ENCODE measurements around a stretch of chr10.

DNA sequence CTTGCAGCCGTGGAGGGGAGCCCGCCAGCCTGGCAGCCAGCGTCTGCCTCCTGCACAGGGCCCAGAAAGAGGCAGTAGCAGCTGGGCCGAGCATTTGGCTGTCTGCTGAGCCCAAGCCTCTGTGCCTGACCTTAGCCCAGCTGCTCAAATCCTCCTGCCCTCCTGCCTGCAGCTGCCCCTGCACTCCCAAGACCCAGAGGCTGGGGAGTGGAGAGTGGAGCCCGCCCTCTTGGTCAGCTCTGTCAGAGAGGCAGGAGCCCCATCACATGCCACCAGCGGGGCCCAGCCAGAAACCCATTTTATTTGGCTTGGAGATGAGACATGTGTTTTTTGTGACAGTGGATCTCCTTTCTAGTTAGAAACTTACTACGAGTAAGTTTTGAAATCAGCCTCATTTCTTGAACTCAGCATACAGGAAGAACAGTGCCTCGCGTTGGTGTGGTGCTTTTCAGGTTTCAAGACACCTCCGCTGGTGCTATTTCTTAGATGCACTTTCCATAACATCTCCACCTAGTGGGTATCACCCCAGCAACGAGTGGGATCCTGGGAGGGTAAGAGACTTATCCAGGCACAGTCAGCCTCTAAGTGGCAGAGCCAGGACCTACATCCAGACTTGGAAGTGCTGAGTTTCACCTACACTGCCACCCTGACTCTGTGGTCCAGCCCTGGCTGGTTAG, 477.1 kb downstream of the RPS24 start:
- PRO-cap: no peak

DNA sequence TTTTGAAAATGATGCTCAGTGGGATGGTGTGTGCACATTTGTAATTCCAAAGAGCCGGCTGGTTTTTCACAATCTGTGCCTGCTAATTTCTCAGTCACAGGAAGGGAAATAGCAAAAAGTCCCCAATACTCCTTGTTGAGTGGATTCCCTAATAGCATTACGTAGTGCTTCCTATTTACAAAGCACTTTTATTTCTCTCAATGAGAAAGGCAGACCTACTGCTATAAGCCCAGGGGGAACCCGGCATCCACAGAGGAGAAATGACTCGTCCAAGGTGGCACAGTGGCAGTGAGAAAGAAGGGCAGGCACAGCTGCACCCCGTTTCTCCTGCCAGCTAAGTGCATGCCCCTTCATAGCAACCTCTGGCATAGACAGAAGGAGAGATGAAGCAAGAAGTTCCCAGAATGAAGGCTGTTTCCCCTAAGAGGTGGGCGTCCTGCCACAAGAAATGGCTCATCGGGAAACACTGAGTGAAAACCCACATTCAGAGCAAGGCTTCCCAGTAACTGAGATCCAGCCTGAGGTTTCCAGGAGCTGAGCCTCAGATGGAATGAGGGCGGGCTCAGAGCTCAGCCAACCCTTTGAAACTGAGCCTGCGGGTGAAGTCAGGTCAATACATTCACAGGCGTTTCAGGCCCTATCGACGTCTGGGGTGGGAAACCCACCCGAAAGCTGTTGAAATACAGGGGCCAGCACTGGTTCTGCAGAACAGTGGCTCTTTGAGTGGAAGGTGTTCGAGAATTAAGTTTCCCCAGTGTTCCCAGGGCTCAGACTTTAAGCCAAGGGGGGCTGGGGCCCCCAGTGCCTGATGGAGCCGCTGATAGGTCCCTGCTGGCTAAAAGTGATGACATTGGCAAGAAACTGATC, 510.0 kb downstream of the RPS24 start:
- PRO-cap: no peak

DNA sequence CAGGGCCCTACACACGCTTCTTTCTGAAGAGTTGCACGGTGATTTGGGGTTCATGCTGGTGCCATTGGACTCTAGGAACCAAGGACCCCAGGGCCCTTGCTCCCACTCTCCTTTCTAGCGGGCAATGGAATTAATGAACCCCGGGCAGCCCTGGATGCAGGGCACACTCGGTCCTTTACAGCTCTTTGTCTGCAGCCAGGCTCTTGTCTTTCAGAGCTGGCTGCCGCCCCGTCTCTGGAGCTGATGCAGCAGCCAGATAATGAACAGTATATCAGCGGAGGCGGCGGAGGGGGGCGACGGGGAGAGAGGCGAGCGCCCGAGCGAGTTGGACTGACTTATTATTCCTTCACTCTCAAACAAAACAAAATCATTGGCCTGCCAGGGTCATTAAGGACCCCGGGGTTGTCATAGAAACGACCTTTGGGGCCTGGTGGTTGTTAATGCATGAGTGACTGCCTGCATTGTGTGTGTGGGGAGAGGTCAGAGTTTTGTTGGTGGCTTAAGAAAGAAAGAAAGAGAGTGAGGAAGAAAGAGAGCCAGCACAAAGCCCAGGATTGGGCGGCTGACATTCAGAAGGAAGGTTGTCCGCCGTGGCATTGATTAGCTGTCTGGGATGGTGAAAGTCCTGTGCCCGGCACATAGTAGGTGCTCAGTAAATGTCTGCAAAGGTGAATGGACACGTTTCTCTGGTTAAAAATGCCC, 411.9 kb upstream of the ZMIZ1 start:
- PRO-cap: no peak

DNA sequence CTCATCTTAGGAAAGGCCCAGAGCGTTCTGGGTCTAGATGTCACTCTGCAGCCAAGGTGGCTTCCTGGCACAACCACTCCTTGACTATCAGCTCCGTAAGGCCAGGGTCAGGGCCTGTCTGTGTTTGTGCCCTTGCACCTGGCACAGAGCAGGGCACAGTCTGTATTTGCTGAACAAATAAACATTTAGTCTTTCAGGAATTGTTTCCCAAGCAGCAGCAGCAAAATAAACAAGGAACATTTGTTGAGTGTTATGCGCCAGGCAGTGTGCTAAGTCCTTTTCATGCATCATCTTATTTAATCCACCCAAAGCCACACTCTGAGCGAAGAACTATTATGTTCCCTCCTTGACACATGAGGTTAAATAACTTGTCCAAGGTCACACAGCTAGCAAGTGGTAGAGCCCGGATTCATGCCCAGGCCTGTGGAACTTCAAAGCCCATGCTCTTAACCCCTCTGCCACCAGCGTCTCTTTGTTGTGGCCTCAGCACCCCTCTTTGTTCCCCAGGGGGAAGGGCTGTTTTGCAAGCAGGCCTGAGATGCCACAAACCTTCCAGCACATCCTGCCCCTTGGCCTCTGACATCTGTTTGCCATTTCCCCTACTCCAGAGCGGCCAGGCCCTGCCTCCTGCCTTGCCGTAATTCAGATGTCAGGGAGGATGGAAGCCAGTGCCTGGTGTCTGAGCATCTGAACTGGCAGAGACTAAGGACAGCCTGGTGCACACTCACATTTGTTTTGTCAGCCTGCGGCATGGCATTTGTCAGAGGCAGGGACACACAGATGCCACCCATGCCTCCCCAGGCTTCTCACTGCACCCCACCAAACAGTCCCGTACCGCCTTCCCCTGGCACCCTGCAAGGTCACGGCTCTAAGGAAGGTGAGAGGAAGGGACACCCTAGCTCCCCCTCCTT, 325.8 kb upstream of the ZMIZ1 start:
- PRO-cap: no peak

DNA sequence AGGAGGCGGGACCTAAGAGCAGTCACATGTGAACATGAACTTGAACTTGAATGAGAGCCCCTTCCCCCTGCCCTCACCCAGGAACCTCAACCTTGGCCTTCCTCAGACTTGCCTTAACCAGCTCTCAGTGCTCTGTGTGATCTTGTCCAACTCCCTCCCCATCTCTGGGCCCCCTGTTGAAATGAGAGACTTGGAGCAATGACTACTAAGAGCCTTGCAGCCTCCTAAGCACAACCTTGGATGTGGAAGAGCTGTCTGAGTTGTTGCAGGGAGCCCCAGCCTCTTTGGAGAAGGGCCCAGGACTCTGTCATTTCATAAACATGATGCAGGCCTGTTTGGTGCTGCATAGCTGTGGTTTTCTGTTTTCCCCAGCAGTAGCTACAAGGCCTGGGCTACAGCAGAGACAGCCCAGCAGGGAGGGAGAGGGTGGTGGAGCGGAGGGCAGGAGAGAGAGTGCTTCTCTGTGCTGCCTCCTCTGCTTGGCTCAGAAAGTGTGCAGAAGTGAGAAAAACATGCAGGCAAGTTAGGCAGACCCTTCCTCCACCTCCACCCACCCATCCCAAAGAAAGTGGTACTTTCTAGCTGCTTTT, 123.9 kb upstream of the ZMIZ1 start:
- PRO-cap: no peak

- PRO-cap: no peak
These were observed 105.0 kb upstream of the ZMIZ1 start for GRCh38 chr10:78963746-78964156.

GRCh38 chr10:79003114-79004077, 65.4 kb upstream of the ZMIZ1 start:
- PRO-cap: no peak

DNA sequence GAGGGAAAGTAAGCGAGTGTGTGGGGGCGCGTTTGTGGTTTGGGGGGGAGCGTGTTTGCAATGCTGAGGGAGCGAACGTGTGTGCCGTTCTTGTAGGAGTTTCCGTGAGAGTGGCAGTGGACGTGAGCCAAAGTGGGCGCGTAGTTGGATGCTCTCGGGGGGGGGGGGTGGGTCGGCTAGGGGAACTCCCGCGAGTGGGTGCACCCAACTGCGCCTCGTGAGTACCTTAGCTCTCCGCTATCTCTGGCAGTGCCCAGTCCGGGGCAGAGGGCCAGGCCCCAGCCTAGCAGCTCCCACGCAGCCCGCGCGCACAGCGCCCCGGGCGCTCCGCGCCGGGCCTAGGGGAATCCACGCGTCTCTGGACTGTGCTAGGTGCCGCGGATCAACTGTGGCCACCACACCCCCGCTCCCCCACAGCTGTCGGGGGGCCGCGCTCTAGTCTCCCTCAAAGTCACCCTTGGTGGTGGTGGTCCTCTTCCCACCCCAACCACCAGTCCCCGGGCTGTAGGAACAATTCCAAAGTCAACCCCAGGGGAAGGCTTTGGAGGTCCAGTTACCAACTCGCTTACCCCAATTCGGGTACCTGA, 842 bp upstream of the ZMIZ1 start:
- PRO-cap: no peak

DNA sequence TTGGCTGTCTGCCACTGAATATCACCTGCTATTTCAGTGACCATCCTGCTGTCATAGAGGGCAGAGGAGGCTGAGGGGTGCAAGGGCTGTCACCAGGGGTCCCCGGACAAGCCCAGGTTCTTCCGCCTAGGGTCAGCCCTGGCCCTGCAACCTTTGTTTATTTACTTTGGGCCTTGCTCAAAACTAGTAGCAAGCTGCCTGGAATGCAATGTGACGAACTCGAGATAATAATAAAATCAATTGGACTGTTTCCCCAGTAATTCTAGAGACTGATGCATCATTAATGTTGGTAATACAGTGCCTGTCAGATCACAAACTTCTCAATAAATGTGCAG, 28.5 kb downstream of the ZMIZ1 start:
- PRO-cap: no peak

GRCh38 chr10:79111482-79112220, 42.9 kb downstream of the ZMIZ1 start:
- PRO-cap: no peak

GRCh38 chr10:79149274-79149539, 80.4 kb downstream of the ZMIZ1 start:
- PRO-cap: no peak

DNA sequence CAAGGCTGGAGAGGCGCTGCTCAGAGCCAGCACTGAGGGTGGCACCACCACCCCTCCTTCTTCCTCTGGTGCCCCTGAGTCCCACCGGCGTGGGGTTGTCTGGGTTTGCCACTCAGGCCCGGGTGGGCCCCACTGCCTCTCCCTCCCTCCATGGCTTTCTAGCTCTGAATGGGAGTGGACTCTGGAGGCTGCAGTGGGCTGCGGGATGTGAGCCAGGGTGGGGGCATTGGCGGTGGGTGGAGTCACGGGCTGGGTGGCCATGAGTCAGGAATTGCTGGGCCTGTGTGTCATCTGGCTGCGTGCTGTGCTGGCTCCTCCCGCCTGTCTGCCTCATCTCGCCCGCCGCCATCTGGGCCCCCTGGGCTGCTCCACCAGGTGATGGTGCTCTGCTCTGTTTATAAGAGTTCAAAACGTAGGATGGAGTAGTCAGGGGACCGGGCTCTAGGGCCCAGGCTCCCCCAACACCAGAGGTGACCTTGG, 82.9 kb downstream of the ZMIZ1 start:
- PRO-cap: bidirectional peak, plus-strand start at position 398 of the sequence, minus-strand start at position 170 of the sequence

GRCh38 chr10:79180490-79181338, 111.9 kb downstream of the ZMIZ1 start:
- PRO-cap: no peak

DNA sequence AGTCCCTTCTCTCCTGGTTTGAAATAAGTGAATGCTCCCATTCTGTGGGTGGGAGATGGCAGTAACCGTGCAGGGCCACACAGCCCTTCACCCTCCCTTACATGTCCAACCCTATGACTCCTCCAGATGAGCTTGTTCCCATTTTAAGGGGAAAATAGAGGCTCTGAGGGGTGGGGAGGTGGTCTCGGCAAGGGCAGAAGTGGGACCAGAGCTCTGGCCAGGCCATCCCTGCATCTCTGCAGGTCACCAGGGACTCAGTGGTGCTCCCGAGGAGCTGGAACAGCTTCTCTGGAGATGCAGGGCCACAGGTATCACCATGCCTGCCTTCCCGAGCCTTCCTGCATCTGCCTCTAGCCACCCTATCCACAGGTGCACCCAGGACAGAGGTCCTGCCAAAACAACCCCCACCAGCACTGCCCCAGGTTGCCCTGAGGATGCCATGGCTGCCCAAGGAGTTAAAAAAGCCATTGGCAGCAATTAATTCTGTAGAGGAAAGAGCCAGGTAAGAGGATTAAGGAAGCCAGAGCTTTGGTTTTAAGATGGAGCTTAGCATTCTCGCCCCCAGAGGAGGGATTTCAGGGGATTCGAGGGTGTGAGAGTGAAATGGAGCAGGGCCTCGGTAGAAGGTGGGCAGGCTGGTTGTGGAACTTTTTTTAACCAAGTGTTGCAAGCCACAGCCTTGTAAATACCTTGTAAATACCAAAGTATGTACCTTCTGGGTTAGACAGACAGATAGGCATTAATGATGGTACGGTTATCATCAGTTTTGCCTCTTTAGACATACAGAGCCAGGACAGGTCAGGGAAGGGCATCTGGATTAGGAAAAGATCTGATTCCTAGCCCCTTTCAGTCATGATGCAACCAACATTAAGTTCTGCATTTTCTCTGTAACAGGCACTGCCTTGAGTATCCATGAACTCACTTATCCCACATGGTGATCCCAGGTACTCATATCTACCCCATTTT, 120.9 kb upstream of the PPIF start:
- PRO-cap: no peak

GRCh38 chr10:79229435-79229865, 117.8 kb upstream of the PPIF start:
- PRO-cap: no peak

GRCh38 chr10:79244212-79245383, 102.7 kb upstream of the PPIF start:
- PRO-cap: no peak

- PRO-cap: no peak
These were observed 79.1 kb upstream of the PPIF start for GRCh38 chr10:79267834-79268963.

- PRO-cap: no peak
These were observed 60.9 kb upstream of the PPIF start for GRCh38 chr10:79286117-79287059.

DNA sequence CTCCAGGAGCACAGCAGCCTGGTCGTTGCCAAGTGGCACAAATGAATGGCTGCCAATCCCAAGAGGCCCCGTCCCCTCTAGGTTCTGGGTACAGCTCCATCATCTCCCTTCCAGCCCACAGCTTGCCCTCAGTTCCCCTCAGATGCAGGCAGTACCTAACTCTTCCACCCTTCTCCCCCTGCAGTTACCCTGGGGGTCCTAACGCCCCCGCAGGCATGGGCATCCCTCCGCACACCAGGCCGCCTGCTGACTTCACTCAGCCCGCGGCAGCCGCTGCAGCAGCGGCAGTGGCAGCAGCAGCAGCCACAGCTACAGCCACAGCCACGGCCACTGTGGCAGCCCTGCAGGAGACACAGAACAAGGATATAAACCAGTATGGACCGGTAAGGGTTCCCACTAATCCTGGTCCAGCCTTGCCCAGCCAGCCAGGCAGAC, 55.3 kb upstream of the PPIF start:
- PRO-cap: no peak

DNA sequence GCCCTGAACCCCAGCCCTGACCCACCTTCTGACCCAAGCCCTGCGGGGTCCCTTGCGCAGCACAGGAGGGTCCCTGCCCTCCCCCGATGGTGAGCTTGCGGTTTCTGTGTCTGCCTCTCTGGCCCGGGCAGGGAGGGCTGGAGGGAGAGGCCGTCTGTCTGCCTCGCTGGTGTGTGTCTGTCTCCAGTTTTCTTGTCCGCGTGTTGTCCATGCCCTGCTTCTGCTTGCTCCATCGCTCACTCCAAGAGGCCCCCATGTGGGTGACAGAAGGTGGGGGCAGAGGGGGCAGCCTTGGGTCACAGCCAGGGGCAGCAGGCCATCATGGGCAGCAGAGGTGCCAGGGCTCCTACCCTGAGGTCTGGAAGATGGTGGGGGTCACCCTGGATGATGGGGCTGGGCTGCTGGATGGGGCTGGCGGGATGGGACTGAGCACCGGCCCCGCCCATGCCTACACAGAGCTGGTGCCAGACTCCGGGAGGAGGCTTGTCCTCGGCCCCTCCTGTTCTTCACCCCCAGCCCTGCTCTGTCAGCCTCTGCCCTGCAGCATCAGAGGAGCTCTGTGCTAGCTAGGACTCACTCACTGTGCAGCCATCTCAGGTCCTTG, 35.8 kb upstream of the PPIF start:
- PRO-cap: no peak

Data from H9 (cell line).